Aorta (tissue), 1 donor: ENCODE data around the genes RPAP3 and LALBA.

- PRO-cap, result bidirectional peak, plus-strand start at chr12:47706136, minus-strand start at chr12:47706006
These were observed at the start of gene RPAP3 for GRCh38 chr12:47705345-47706400. TSS of gene RPAP3 (minus strand) at chr12:47706030.

- PRO-cap, result no peak
These were observed 9.6 kb downstream of the RAPGEF3 start for GRCh38 chr12:47749063-47749569.

GRCh38 chr12:47774540-47775853 lies 2.0 kb downstream of the SLC48A1 start:
- PRO-cap, result no peak

- PRO-cap, result no peak
These were observed 4.6 kb upstream of the HDAC7 start for GRCh38 chr12:47824155-47824931.

- PRO-cap, result no peak
These were observed 8.2 kb downstream of the VDR start for GRCh38 chr12:47896512-47897163.

GRCh38 chr12:48125794-48126423 lies 6.7 kb downstream of the PFKM start:
- PRO-cap, result no peak

GRCh38 chr12:48185078-48185695 lies 1.7 kb downstream of the CCDC184 start:
- PRO-cap, result no peak

DNA sequence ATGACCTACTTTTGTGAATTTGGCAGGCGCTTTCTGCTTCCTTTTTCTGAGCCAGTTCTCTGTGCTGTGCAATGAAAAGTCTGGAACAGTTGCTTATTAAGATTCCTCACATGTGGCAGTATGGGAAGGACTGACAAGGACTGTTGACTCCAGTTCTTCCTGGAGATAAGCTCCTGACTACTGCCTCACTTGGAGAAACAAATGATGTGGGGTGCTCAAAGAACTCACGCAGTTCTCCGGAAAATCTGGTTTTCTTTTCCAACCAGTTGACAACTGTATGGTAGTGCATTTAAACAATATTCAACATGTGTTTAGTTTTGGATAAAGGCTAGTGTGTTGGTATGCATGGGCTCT lies 58.3 kb upstream of the ANP32D start:
- PRO-cap, result no peak

DNA sequence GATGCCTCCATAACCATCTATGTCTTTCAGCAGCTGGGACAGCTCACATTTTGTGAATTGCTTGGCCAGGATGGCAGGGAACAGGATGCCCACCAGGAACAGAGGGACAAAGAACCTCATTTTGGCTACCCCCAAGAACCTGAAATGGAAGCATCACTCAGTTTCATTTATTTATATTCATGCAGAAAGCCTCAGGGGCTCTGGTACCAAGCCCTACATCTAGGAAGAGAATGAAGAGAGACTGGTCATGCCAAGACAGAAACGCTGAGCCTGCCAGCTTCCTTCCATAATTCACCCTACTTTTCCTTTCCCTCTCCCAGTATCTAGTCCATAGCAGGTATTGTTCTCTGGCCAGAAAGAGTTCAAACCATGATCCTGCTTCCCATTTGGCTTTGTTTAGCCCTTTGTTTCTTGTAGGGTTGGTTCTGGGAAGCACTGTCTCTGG lies at the start of gene LALBA:
TSS of gene LALBA (minus strand) at position 146 of the 445 bp plus-strand sequence.
- PRO-cap, result no peak

GRCh38 chr12:48685100-48685452 lies 3.0 kb upstream of the KANSL2 start:
- PRO-cap, result no peak

GRCh38 chr12:48717312-48717517 lies 708 bp upstream of the CCNT1 start:
- PRO-cap, result no peak

- PRO-cap, result no peak
These were observed 20.6 kb downstream of the ADCY6 start for GRCh38 chr12:48768252-48768751.

GRCh38 chr12:48789250-48790073 lies 573 bp upstream of the ADCY6 start:
- PRO-cap, result no peak

DNA sequence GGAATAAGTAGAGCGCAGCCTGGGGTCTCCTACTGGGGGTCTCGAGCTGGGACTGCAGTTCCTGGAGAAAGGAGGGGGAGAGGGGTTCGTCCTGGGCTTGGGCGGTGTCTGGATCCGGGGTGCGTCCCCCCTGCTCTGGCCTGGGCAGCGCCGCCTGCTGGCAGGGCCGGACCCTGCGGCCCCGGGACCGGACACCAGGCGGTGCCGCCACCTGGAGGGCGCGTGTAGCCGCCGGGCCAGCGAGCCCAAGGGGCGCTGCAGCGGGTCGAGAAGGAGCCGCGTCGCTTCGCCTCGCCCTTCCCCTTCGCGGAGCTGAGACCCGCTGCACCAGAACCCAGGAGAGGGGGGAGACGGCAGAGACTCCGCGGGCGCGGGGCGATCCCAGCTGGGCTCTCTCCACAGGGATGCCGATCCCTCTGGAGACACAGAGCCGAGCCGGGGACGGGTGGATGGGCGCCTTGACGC lies 3.7 kb upstream of the CACNB3 start:
- PRO-cap, result bidirectional peak, plus-strand start at position 239 of the sequence, minus-strand start at position 110 of the sequence

DNA sequence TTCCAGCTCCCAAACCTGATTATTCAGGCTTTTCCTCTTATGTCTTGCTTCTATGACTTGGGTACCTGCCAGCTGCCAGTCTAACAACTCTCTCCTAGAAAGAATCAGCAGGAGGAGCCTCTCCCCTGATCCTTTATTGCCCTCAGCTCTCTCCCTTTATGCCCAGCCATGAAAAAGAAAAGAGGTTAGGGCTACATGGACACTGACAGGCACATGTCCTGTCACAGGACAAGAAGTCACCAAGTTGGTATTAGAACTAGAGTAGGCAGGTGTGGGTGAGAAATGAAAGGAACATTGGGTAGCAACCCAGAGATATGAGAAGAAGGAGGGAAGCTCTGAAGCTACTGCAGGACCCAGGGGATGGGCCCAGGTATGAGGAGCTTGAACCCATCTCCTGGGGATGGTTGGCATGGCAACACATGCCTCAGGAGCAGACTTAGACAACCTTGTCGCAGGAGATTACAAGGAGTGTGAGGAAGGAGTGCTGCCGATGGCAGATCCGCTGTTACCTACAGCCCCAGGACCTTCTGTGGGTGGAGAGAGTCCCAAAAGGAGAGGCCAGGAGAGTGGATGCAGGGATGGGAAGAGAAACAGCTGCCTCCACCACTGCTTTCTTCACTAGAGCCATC lies 1.9 kb upstream of the CACNB3 start:
- PRO-cap, result no peak

DNA sequence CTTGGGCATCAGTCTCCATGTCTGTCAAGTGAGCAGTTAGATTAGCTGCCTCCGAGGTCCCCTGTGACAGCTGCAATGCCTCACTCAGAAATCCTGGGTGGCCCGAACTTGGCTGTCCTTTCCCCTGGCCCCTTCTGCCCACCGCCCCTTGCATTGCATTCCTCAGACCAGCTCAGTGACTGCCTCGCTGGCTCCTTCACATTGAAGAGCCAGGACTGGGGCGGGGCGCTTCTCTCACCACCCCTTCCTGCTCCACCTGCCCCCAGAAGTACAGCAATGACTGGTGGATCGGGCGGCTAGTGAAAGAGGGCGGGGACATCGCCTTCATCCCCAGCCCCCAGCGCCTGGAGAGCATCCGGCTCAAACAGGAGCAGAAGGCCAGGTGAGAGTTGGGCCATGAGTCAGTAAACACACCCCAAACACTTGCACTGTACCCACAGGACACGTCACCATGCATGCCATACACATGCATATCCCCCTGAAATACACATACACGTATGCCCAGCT lies 5.7 kb downstream of the CACNB3 start:
- PRO-cap, result no peak

- PRO-cap, result no peak
These were observed 7.7 kb upstream of the RND1 start for GRCh38 chr12:48873323-48873722.

DNA sequence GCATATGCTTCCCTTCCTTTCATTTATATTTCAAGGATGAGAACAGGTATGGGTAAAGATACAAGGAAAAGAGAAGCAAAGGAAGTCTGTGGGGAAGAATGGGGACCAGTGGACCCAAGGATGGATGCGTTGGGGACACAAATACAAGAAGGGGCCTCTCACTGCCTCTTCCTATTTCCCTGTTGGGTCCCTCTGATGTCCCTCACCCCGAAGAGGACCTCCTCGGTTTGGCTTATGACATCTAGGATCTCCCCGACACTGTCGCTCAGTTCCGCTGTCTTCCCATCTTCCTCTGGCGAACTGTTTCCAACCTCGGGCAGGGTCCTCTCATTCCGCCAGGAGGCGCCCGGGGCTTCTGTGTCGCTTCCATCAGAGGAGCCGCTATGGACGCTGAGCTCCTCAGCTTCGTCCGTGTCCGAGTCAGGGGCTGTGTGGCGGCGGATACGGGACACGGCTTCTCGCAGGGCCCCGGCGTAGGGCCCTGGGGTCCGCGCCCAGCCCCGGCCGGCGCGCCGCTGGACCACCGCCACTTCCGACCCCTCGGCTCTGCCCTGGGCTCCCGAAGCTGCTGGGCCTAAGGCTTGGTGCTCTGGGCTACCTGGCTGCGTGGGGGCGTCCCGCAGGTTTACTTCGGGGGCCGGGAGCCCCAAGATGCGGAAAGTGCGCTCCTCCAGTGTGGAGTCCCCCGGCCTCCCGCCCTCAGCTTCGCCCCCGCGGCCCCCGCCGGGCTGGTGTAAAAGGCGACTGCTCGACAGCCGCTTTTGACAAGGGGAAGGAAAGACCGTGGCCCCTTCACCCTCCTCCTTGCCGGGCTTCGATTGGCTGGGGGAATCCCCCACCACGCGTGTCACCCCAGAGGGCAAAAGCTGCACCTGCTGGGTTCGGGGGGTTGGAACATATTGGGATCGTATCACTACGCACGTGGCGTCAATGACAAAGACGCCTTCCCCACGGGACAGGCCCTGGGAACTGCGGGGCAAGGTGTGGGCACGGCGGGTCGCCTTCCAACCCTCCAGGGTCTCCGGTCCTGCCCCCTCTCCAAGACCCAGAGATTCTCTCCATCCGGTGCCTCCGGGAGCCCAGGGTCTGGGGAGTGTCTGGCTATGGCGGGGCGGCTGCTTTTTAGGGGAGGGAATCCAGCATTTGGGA lies 2.2 kb downstream of the DDN start:
- PRO-cap, result no peak

GRCh38 chr12:49022017-49022827 lies 3.6 kb upstream of the PRKAG1 start:
- PRO-cap, result no peak

DNA sequence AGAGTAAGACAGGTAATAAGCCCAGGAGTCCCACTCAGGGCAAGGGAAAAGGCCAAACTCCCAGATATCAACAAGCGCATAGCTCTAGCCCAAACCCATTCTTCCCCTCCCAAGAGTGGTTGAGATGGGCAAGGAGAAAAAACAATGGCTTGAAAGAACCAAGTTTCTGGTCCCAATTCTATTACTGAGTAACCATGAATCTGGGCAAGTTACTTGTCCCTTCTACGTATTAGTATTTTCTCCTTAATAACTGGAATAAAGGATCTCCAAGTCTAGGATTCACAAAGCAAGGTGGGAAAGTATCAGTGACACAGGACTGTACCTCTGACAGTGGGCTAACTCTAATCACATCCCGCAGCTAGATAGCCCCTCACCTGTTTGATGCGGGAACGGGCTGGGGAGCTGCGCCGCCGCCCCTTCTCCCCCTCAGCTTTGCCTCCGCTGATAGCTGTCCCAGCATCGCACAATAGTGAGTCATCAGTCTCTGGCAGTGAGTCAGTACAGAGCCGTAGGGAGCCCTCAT lies 11.2 kb downstream of the KMT2D start:
- PRO-cap, result no peak